Temporal lobe (tissue), 2 donors: Measurements from ENCODE around the genes CLEC4G, CERS4 and CD320.

GRCh38 chr19:7616991-7618027 is 12.0 kb downstream of the XAB2 start:
- RAMPAGE, long total RNA, result no peak

GRCh38 chr19:7618335-7618759 is 11.0 kb downstream of the XAB2 start:
- RAMPAGE, long total RNA, result no peak

GRCh38 chr19:7648340-7648906 is 11.5 kb downstream of the STXBP2 start:
- RAMPAGE, long total RNA, result no peak

- RAMPAGE, long total RNA, result no peak
These were observed 2.0 kb downstream of the RETN start for GRCh38 chr19:7670832-7671269.

- RAMPAGE, long total RNA, result no peak
These were observed 4.6 kb downstream of the TRAPPC5 start for GRCh38 chr19:7685371-7685543.

DNA sequence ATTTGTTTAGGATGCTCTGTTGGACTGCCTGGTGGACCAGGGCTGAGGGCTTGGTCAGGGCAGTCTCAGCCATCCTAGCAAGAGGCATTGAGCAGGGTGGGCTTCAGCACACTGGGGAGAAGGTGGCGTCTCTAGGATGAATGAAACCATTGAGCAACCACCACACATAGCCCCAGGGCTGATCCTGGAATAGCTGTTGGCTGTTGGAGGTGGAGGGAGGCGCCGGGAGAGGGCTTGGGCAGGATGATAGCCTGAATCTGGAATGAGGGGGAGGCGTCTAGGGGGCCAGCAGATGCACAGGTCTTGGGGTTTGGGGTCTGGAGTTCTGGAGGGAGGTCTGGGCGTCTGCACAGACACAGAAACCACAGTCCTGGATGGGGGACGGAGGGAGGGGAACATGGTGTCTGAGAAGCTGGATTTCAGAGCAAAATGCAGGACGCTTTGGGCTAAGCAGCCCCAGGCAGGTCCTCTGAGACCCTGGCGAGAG is 5.0 kb downstream of the TRAPPC5 start:
- RAMPAGE, long total RNA, result no peak

DNA sequence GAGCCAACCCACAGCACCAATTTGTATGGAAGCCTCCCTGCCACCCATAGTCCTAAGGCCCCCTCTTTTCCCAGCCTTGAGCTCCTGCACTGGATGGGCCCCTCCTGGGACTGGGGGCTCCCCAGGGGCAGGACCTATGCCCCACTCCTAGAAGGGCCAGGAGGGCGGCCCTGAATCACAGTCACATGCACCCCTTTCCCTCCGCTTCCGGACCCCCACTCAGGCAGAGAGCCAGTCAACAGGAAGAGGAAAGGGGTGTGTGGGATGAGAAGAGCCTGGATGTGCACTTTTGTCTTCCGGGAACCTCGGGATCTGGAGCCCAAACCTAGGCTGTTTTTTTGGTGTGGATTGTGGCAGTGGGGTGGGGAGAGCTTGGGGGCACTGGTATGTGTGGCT is 5.1 kb upstream of the FCER2 start:
- RAMPAGE, long total RNA, result no peak

DNA sequence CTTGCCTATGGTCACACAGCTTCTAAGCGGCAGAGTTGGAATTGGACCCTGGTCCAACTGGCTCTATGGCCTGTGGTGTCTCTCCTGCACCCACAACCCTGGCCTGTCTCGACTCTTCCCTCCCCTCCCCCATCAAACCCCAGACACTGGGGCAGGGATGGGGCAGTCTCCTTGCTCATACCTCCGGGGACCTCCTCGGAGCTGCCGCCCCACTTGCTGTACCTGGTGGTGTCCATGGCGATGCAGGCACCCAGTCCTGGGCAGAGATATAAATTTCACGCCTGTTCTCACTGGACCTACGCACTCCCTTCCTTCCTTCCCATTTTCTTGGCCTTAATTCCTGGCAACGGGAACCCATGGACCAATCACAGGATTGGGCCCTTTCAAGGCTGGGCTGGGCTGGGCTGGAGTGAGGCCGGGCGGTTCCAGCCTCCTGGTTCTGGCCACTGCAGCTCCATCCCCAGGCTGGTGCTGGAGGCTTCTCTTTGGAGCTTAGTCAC is at the start of gene CLEC4G:
Gene CLEC4G (minus strand): TSS at position 244 of the 500 bp plus-strand sequence.
- RAMPAGE, long total RNA, result no peak

- RAMPAGE, long total RNA, result no peak
These were observed 668 bp upstream of the SNAPC2 start for GRCh38 chr19:7919426-7919914.

GRCh38 chr19:7933843-7934497 is 8.0 kb upstream of the CTXN1 start:
- RAMPAGE, long total RNA, result no peak

DNA sequence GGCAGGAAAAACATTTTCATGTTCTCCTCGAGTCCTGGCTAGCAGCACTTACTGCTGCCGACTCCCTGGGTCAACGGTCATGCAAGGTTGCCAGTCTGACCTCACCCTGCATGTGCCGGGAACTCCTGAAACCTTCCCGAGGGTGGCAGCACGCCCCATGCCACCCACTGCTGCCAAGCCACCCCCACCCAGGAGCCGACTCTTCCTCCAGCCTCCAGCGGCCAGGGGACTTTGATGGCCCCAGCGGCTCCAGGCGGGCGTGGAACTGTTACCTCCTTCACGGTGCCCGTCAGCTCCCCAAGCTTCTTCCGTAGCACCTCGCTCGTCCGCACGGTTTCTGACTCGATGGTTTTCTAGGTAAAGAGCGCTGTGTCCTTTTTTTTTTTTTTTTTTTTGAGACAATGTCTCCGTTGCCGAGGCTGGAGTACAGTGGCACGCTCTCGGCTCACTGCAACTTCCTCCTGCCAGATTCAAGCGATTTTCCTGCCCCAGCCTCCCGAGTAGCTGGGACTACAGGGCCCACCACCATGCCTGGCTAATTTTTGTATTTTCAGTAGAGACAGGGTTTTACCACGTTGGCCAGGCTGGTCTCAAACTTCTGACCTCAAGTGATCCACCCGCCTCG is 8.6 kb downstream of the TIMM44 start:
- RAMPAGE, long total RNA, result no peak

DNA sequence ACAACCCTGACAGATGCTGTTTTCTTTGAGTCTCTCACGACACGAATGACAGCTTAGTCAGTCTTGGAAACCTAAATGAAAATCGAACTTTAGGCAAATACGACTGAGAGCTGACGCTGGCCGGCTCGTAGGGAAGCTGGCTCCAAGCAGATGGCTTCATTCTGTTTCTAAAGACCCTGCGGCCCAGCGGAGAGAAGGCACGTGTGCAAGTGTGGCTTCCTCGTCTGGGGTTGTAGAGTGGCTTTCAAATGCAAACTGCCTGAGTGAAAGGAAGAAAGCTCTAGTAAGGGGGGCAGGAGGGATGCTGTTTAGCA is 26.1 kb upstream of the TIMM44 start:
- RAMPAGE, long total RNA, result no peak

DNA sequence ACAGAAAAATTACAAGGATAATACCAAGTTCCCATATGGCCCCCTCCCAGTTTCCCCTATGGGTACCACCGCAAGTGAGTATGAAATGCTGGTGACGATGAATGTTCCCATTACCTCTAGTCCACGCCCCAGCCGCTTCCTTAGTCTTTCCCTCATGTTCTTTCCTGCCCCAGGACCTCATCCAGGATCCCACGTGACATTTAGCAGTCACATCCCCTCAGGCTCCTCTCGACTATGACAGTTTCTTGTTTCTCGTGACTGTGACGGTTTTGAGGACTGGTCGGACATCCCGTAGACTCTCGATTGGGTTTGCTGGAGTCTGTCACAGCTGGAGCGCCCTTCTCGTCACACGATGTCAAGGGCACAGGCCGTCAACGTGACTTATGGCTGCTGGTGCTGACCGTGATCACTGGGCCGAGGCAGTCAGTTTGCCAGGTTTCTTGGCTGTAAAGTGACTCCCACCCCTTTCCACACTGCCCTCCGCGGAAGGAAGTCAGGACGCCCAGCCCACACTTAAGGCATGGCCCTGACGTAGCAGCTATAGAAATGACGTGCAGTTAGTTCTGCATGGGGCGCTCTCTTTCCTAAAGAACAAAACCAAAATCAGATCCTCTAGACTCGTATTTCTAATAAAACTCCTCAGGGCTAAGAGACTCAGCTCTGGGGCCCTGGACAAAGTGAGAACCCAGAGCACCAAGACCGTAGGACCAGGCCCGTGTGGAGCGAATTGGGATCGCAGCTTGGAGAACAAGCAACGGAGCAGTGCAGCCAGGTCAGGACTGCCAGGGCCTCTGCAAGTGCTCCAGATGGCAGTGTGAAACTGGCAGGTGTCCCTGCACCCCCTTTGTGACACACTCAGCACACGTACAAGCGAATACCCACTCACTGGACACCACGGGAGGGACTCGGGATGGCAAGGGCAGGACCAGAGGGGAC is 22.6 kb downstream of the ELAVL1 start:
- RAMPAGE, long total RNA, result no peak

DNA sequence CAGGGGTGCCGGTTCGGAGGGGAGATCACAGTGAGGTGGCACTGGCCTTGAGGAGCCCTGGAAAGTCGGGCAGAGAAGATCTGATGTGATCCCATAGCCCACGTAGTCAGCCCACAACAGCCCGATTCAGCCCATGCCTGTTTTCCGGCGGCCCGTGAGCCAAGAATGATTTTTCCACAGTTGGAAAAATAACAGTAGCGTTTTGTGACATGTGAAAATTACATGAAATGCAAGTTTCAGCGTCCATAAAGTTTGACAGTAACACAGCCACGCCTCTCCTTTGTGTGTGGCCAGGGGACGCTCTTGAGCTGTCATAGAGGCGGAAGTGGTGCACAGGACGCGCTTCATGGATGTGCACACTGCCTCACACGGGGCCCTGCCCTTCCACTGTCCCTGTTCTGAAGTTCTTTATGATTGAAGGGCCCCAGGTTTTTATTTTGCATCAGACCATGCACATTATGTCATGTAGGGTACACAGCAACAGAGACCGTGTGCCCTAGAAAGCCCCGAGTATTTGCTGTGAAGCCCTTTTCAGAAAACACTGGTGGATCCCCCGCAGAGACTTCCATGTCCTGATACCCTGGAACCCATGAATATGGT is 12.4 kb upstream of the ELAVL1 start:
- RAMPAGE, long total RNA, result no peak

DNA sequence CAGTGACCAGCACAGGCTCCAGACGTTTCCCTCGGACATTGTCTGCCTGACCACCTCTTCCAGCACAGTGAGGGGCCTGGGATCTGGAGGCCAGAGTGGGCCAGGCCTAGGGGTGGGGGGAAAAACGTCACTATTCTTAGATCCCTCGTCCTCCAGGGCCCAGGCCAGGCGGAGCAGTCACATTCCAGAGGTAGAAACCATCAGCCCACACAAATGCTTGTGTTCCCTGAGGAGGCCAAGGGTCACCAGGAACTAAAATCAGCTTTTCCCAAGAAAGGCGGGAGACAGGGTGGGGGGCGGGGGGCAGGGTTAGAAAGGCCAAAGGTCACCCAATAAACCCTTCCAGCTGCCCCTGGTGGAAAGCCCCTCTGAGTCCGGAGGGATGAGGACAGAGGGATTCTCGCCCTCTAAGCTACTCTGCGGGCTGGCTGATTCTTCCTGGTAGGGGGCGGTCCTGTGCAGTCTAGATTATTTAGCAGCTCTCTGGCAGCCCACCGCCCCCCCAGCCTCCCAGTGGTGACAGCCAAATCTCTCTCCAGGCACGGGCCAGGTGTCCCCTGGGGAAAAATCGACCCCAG is 23.6 kb upstream of the CCL25 start:
- RAMPAGE, long total RNA, result no peak

GRCh38 chr19:8033169-8033745 is 19.3 kb upstream of the CCL25 start:
- RAMPAGE, long total RNA, result no peak

DNA sequence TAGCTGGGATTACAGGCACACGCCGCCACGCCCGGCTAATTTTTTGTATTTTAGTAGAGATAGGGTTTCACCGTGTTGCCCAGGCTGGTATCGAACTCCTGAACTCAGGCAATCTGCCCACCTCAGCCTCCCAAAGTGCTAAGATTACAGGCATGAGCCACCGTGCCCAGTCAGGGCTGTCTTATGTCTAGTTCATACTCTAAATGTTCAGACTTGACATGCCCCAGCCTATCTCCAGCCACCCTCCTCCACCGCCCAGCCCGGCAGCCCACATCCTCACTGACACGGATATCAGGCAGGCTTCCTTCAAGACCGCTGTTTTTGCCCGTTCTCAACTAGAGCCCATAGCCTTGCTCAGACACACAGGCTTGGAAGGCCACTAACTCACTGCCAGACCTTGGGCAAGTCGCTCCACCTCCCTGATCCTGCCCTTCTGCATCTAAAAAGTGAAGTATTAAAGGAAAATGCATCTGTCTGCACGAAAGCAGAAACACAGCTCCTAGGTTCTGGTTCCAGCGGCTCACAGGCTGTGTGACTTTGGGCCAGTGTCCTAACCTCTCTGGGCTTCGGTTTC is 14.7 kb upstream of the CERS4 start:
- RAMPAGE, long total RNA, result no peak

- RAMPAGE, long total RNA, result no peak
These were observed 1.1 kb upstream of the CERS4 start for GRCh38 chr19:8207971-8208624.

- RAMPAGE, long total RNA, result no peak
These were observed at the start of gene CERS4 for GRCh38 chr19:8209253-8210476. TSS of gene CERS4 (plus strand) at chr19:8209370.

DNA sequence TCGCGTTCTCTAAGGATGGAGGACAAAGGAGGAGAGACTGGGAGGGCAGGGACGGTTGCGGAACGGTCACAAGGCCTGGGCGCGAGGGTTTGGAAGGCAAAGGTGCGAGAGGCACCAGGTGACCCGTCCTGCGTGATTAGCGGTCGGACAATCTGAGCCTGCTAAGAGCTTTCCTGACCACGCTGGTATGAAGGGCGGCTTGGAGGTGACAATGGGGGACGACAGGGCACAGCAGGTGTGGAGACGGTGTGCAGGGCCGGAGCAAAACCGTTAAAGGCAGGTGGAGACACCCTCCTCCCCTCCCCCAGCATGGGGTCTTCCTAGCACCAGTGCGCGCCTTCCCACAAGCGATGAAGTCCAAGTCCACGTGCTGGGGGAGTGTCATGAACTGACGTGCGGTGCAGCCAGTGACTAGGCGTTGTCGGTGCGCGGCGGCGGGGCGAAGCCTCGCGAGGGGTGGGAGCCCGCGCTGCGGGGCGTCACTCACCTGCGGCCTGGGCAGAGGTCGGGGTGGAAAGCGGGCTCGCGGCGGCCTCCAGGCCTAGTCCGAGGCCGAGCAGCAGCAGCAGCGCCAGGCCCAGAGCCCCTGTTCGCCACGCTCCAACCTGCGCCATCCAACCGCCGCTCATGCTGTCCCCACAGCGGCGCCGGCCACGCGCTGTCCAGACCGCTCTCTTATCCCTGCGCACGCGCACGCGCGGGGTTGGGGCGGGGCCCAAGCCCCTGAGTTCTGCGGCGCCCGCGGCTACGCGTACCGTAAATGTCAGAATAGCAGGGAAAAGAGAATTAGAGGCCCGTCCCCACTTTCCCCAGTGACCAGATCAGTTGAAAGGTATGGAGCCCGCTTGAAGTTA is at the start of gene CD320:
Gene CD320 (minus strand): TSS at position 697 of the 854 bp plus-strand sequence.
- RAMPAGE, long total RNA, result no peak